Measurements from ENCODE around the gene BEND4.

DNA sequence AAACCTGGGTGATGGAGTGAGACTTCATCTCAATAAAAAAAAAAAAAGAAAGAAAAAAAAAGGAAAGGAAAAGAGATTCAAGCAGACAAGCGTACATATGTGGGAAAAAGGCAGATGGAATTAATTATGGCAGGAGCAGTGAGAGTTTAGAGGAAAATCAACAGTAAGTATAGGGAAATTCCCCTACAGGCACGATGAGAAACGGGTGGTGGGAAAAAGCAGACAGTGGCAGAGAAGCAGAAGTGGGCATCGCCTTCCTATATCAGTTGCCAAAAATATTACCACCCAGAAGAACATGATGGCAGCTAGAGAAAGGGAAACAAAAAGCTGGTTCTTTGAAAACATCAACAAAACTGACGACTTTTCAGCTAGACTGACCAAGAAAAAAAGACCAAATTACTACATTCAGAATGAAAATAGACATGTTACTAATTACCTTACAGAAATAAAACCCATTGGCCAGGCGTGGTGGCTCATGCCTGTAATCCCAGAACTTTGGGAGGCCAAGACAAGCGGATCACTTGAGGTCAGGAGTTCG is 31.5 kb downstream of the PDS5A start:
- PRO-cap: no peak
- RAMPAGE, long total RNA: no peak
- RRBS: no CpG with 5 or more reads among the region's 8 CpGs

GRCh38 chr4:40193560-40193836 is 3.3 kb upstream of the RHOH start:
- PRO-cap: no peak
- RAMPAGE, long total RNA: no peak
- RRBS: no CpG with 5 or more reads among the region's 3 CpGs

- PRO-cap: no peak
- RAMPAGE, long total RNA: no peak
- RRBS: no CpG with 5 or more reads among the region's 6 CpGs
These were observed 87.3 kb downstream of the CHRNA9 start for GRCh38 chr4:40422341-40422938.

GRCh38 chr4:40483053-40483635 is 146.5 kb downstream of the RBM47 start:
- PRO-cap: no peak
- RAMPAGE, long total RNA: no peak
- RRBS: no CpG with 5 or more reads among the region's 18 CpGs

GRCh38 chr4:40490681-40491221 is 138.9 kb downstream of the RBM47 start:
- PRO-cap: no peak
- RAMPAGE, long total RNA: no peak
- RRBS: no CpG with 5 or more reads among the region's 11 CpGs

DNA sequence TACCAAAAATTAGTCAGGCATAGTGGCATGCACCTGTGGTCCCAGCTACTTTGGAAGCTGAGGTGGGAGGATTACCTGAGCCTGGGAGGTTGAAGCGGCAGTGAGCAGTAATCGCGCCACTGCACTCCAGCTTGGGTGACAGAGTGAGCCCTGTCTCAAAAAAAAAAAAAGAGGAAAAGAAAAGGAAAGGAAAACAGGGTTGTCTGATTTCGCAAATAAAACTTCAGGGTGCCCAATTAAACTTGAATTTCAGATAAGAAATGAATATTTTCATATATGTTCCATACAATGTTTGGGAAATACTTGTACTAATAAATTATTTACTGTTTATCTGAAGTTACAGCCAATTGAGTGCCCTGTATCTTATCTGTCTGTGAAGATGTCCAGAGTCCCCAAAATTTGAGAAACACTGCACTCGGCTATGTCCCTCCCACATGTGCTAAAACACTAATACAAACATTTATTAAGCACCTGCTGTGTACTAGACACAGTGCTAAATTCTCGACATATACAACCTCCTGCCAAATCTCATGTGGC is 105.9 kb downstream of the RBM47 start:
- PRO-cap: no peak
- RAMPAGE, long total RNA: no peak
- RRBS: no CpG with 5 or more reads among the region's 6 CpGs

- PRO-cap: no peak
- RAMPAGE, long total RNA: no peak
- RRBS: no CpG with 5 or more reads among the region's 10 CpGs
These were observed 103.8 kb downstream of the RBM47 start for GRCh38 chr4:40525528-40526506.

- PRO-cap: no peak
- RAMPAGE, long total RNA: no peak
- RRBS: no CpG with 5 or more reads among the region's 2 CpGs
These were observed 82.6 kb downstream of the RBM47 start for GRCh38 chr4:40546938-40547589.

DNA sequence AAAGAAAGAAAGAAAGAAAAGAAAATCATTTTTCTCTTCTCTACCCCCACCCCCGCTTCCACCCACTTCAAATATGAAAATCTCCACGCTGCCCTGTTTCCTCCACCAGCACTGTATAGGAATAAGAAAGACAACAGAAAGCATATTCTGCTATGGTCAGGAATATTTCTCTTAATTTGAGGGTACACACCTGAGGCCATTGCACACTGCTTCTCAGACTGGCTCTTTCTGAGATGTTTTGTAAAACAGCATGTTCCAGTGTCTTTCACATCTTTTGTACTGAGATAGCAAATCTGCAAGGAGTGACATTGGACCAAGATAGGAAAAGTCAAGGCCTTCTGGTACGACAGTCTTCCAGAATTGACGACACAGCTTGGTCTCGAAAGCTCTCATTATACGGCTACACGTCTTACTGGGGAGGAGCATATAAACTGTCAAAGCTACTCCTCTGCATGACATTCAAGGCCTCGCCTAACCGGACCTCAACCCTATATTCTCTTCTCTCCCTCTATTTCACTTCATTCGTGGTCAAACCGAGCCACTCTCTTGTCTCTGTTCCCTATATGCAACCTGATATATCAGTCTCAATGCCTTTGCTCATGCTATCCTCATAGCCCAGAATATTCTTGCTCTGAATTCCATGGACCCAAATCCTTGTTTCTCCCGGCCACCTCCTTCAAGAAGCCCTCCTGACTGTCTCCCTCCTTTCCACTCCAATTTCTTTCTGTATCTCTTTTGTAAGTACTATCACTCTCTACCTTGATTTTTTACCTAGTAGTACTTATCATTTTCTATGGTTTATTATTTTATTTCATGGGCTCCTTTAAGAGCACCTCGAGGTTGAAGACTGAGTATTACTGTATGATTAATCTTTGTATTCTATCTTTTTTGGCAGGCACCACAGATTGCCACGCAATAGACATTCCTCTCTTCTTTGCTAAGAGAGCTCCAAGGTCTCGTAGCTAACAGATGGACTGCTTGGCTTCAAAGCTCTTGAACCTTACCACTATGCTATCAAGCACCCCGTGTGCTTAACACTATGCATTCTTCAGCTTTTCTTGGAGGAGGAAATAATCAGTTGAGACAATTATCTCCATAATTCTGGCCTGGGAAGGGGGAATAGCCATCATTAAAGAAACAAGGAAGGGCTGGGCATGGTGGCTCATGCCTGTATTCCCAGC is 35.2 kb downstream of the RBM47 start:
- PRO-cap: no peak
- RAMPAGE, long total RNA: no peak
- RRBS: no CpG with 5 or more reads among the region's 16 CpGs

DNA sequence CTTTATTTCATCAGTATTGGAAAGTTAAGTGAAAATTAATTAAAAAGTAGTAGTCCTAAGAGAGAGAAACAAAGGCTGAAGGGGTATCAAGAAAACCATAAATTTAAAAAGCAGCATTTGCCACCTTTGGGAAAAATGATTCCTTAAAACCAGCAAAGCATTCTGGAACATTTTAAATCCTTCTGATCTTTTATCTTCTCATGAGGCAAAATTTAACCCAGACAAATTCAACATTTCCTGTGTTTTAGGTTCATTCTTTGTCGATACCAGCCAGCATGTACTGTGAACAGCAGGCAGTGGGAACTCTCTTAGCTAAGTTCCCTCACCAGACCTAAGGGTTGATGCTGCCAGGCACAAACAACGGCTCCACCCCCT is 2.3 kb upstream of the RBM47 start:
- PRO-cap: no peak
- RAMPAGE, long total RNA: no peak
- RRBS: no CpG with 5 or more reads among the region's 2 CpGs

DNA sequence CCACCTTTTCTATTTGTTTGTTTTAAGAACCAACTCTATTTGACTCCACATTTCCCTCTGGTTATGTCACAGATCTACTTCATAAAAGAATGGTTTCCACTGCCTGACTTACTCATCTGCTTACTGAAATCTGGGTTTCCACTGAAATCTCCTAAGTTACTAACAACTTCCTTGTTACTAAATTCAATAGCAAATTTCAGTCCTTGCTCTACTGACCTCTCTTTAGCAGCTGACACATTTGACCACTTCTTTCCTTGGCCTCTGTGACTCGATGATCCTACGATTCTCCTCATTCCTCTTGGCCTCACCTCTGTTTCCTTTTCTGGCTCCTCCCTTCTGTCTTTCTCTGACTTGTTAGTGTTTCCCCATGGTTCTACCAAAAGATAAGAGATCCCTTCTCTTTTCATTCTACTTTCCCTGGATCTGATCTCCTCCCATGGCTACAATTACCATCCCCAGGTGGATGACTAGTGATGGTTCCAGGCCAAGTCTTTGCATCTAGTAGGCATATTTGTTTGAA is 27.8 kb upstream of the NSUN7 start:
- PRO-cap: no peak
- RAMPAGE, long total RNA: no peak
- RRBS: no CpG with 5 or more reads among the region's 2 CpGs

GRCh38 chr4:40970241-40971239 is 220.8 kb downstream of the NSUN7 start:
- PRO-cap: no peak
- RAMPAGE, long total RNA: no peak
- RRBS: no CpG with 5 or more reads among the region's 14 CpGs

GRCh38 chr4:41209065-41209603 is 5.2 kb downstream of the APBB2 start:
- PRO-cap: no peak
- RAMPAGE, long total RNA: no peak
- RRBS: no CpG with 5 or more reads among the region's 5 CpGs

GRCh38 chr4:41378311-41378948 is 121.7 kb downstream of the UCHL1 start:
- PRO-cap: no peak
- RAMPAGE, long total RNA: no peak
- RRBS: no CpG with 5 or more reads among the region's 2 CpGs

DNA sequence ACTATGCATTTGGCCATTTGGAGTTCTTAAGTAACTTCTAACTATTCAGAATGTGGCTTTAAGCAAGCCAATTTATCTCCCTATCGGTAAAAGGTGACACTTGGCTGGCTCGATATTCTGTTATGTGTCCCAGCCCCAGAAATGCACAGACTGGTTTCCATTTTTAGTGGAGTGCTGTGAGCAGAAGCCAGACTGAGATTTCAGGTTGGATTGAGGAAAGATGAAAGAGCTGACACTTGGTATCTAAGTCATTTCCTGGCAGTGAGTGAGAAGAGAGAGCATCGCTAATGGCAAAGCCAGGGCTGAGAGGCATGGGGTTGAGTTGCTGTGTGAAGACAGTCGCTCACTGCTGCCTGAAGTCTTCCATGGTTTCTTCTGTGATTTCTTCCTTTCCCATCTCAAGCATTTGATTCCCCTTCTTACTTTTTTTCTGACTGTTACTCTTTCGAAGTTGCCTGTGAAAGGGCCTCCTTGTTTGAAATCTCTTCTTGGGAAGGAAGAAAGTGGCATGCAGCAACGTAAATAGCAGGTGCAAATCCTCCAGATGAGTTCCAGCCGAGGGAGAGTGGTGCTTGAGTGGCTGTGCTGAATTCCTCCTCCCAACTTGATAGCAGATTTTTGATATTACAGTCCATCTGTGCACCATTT is 109.3 kb upstream of the LIMCH1 start:
- PRO-cap: no peak
- RAMPAGE, long total RNA: no peak
- RRBS: no CpG with 5 or more reads among the region's 7 CpGs

DNA sequence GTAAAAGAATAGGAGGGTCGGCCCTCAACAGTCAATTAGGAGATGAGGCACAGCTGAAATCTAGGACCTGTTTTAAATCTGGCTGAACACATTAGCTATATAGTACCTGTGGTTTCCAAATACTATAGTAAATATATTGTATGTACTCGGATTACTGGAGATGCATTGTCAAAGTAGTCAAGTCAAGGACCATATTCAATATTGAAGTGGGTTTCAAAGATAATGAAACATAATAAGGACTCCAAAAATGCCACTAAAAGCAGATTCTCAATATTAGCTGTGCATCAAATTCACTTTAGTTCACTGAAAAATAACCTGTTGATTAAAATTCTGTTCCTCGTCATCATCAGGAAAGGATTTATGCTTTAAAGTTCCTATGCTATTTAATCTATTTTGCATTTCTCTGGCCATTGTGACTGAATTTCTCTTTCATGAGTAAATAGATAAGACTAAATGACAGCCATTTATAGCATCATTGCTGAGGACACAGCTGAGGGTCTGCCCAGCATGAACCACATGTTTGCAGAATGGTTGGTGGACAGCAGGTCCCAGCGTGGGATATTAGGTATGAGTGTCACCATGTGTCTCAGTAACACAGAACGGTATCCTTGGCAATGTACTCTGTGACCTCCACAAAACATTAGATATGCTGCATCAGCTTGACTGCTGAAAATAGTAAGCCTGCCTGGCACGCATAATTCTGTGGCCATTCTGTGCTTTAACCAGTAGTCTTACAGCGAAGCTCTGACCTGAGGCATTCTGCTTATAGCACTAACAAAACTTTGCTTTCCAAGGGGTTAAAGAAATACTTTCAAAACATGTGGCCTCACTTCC is 31.8 kb downstream of the LIMCH1 start:
- PRO-cap: no peak
- RAMPAGE, long total RNA: no peak
- RRBS: no CpG with 5 or more reads among the region's 7 CpGs

GRCh38 chr4:42151263-42151581 is 1.2 kb downstream of the BEND4 start:
- PRO-cap: no peak
- RAMPAGE, long total RNA: no peak
- RRBS: 4% methylated on average over 22 of the region's 43 CpGs

- PRO-cap: no peak
- RAMPAGE, long total RNA: no peak
- RRBS: 3% methylated on average over 13 of the region's 94 CpGs
These were observed at the start of gene BEND4 for GRCh38 chr4:42152000-42153016. TSS of gene BEND4 (minus strand) at chr4:42152655.

DNA sequence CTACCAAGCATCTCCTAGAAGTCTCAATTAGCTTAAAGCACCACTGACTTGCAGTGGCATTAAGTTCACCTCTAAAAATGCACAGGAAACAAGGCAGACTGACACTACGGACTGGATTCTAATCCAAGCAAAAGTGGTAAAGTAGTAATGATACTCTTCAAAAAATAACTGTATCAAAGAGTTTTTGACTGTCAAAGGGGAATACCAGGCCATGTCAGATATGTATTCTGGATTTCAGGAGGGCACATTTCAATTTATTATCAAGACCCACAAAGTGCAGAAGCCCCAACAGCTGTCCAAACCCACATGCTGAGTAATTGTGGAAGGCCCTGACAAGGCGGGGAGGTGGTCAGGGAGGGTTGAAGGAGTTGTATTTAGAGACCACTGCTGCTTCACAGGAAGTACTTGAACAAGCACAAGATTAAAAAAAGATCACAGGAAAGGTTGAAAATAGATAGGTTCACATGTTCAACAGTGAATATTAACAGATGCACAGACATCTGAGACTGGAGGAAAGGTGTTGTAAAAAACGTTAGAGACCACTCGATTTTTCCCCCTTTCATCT is 18.0 kb downstream of the ATP8A1 start:
- PRO-cap: no peak
- RAMPAGE, long total RNA: no peak
- RRBS: no CpG with 5 or more reads among the region's 4 CpGs

DNA sequence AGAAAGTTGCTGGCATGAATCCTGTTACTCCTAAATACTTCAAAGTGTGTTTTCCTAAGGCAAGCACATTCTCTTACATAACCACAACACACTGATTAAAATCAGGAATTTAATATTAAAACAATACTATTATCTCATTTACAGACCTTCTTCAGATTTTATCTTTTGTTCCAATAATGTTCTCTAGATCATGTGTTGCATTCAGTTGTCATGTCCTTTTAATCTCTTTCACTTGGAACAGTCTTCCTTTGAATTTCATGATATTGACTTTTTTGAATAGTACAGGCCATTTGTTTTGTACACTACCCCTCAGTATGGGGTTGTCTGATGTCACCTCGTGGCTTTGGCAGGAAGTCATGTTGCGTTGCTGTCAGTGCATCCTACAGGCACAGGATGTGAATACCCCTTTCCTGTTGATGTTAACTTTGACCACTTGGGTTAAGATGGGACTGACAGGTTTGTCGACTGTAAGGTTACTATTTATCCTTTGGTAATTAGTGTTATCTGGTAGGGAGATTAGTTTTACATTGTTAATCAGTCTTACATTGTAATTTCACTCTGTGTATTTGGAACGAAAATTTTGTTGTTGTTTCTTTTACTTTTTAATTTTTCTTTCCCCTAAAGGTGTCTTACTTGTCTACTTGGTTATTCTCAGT is 14.5 kb upstream of the ATP8A1 start:
- PRO-cap: no peak
- RAMPAGE, long total RNA: no peak
- RRBS: no CpG with 5 or more reads among the region's 4 CpGs

All from lung (tissue), 4 donors.